ENCODE results near the genes PNMA5, TREX2, CCNQ and PLXNB3.

GRCh38 chrX:151903235-151903701 lies 9.4 kb upstream of the MAGEA4 start:
- PRO-cap, 2 experiments = no peak in any of the 2 experiments

GRCh38 chrX:151985859-151986063 lies 11.3 kb upstream of the GABRE start:
- PRO-cap, 2 experiments = no peak in any of the 2 experiments

DNA sequence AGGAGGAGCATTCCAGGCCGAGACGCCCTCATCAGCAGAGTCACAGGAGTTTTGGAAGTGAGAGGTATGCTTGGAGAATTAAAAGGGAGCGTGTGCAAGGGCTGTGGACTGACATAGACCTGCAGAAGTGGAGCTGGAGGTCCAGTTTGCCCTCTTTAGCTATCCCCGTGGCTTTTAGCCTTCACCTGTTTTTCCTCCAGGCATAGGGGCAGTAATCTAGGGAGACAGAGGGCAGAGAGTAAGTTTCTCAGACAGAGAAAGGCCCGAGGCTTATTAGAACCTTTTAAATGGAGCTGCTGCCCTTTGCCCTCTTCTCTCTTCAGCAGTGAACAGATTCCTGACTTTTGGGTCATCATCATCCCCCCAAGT lies 758 bp downstream of the NSDHL start:
- PRO-cap, 2 experiments = no peak in any of the 2 experiments

GRCh38 chrX:152918676-152919107 lies 20.8 kb downstream of the ZNF185 start:
- PRO-cap, 2 experiments = no peak in any of the 2 experiments

GRCh38 chrX:152993886-152994376 lies at the start of gene PNMA5:
TSS of gene PNMA5 (minus strand) at chrX:152994116.
- PRO-cap, 2 experiments = no peak in any of the 2 experiments

DNA sequence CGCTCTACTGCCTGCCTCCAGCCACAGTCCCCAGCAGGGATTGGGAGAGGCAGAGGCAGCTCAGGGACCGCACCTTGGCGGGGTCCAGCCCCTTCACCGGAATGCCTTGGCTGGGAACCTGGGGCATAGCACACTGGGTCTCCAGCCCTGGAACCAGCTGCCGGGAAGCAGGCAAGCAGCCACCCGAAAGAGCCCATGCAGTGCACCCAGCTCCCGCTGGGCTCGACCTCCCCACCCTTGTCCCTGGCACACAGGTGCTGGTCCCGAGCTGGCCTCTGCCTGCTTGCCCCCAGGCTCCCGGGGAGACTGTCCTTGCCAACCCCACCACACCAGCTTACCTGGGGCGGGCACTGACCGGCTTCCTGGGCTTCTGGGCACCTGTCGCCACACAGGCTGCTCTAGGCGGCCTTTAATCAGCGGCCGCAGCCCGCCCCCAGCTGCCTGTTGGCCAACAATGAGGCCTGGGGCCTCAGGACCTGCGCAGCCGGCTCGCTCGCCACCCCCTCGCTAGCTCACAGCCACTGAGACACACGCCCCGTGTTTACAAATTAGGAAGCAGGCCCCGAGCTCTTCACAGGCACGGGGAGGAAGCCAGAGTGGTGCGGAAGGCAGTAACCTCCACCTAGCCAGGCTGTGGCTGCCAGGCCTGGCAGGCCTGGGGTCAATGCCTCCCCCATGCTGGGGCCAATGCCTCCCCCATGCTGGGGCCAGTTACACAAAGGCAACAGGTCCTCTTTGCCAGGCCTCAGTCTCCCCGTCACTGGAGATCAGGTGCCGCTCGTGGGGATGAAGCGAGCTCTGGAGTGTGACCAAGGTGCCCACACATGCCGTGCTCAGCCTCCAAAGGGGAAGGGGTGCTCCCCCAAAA lies at the start of gene TREX2:
Gene TREX2 (minus strand): TSS at position 386 of the 868 bp plus-strand sequence.
- PRO-cap, 2 experiments = no peak in any of the 2 experiments

- PRO-cap, 2 experiments = no peak in any of the 2 experiments
Measured at GRCh38 chrX:153462197-153462775, 8.1 kb downstream of the HAUS7 start.

- PRO-cap, 2 experiments = no peak in any of the 2 experiments
Measured at GRCh38 chrX:153487479-153487994, 7.2 kb upstream of the BGN start.

DNA sequence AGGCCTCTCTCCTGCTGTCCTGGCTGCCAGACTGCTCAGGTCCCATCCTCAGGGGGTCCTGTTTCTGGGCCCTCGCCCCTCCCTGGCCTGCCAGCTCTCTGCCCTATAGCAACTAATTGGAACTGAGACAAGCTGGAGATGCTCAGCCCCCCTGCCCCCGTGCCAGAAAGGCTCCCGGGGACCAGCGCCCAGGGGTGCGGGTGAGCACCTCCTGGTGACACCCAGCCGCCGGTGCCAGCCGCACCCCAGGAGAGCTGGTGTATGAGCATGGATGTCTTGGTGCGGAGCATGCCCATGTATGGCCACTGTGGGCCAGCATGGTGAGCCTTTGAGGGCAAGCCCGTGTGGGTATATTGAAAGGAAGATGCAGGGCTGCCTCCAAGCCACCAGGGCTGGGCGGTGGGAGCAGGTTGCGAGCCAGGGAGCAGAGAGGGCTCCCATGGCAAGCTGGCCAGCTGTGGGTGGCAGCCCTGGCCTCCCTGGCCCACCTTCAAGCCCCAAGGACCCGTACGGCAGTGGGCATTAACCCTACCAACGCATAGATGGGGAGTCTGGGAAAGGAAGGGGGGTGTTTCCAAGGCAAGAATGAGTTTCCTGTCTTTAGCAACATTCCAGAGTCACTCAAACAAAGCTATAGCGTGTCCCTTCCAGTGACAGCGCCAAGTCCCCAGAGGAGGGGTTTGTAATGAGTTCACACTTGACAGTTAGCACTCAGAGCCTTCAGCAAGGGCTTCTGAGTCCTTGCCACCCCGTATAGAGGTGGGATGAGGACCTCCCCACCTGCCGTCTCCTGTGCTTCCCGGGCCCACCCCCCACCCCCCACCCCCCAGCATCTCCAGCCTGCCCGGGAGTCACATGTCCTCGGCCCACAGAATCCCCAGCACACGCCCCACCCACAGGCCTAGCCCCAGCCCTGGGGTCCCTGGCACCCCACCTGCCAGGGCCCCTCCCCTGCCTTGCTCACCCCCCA lies 1.6 kb downstream of the BGN start:
- PRO-cap, 2 experiments = no peak in any of the 2 experiments

DNA sequence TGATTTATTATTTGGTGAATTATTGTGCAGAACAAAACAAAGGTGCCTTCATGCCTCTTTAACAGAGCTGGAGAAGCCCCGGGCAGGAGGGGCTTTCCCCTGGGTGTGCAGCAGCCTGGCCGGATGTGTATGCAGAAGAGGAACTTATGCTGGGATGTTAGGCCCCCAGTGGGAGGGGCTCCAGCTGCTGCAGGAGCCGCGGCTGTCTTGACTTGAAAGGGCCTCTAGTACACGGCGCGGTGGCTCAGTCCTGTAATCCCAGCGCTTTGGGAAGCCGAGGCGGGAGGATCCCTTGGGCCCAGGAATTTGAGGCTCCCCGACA lies 16.0 kb downstream of the CCNQ start:
- PRO-cap, 2 experiments = no peak in any of the 2 experiments

- PRO-cap, 2 experiments = peak in 2 of 2 experiments; most common minus-strand start chrX:153599133 (in 2)
Measured at GRCh38 chrX:153598789-153600027, at the start of gene CCNQ. TSS of gene CCNQ (minus strand) at chrX:153599139.

DNA sequence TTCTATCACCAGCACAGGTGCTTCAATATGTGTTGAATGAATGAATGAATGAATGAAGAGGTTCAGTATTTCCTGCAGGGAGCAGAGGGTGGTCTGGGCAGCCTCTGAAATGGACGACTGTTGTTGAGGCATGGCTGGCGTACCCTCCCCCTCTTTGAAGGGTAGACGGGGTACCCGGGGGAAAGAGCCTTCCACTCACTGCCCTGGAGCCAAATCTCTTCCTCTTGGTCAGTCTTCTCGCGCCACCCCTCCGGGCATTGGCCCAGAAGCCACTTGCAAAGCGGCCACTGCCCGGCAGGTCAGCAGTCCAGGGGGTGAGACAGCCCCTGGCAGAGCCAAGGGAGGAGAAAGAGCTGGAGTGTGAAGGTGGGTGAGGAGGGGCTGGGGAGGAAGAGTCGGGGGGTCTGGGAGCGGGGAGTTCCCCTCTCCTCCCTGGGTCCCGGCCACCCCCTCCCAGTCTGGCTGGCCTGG lies 21.8 kb upstream of the DUSP9 start:
- PRO-cap, 2 experiments = no peak in any of the 2 experiments

- PRO-cap, 2 experiments = no peak in any of the 2 experiments
Measured at GRCh38 chrX:153708465-153708963, 15.7 kb downstream of the BCAP31 start.

DNA sequence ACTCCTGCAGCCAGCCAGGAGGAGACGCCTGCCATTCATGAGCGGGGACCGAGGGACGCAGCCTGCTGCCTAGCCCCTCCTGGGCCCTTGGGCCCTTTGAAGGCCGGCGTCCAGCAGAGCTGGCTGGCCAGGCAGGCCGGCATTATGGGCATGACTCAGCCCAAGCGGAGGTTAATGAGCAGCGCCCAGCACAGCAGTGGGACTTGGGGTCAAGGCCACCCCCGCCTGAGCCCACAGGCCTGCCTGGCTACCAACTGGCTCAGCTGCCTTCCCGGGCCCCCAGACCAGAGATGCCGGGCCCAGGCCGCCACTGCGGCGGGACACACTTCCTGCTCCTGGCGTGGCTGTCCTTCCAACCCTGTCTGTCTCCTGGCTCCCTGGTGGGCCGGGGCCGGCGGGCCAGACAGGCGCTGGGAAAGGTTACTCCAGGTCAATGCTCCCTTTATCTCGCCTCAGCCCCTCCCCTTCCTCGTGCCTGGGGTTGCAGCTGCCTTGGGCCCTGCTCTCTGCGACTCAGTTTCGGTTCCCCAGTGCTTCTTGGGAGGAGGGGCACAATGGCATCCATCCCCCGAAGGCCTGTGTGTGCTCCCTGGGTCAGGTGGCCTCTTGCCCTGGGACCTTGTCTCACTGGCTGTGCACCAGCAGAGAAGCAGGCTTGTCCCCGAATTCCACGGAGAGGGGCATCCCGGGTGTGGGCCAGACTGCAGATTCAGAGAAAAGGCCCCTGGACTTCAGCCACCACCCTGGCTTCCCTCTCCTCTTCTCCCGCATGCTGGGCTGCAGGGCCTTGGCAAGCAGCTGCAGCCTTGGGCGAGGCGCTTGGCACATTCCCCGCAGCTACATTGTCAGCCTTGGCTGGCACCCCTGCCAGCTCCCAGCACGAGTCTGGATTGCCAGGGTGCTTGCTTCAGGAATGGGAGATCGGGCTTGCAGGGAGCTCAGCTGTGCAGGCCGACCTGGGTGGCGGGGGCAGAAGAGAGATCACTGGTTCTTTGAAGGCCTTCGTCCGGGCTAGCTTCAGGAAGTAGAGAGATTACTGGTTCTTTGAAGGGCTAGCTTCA lies 2.2 kb downstream of the ABCD1 start:
- PRO-cap, 2 experiments = peak in 2 of 2 experiments; most common plus-strand start position 278 of the sequence (in 1); most common minus-strand start position 98 of the sequence (in 2)

DNA sequence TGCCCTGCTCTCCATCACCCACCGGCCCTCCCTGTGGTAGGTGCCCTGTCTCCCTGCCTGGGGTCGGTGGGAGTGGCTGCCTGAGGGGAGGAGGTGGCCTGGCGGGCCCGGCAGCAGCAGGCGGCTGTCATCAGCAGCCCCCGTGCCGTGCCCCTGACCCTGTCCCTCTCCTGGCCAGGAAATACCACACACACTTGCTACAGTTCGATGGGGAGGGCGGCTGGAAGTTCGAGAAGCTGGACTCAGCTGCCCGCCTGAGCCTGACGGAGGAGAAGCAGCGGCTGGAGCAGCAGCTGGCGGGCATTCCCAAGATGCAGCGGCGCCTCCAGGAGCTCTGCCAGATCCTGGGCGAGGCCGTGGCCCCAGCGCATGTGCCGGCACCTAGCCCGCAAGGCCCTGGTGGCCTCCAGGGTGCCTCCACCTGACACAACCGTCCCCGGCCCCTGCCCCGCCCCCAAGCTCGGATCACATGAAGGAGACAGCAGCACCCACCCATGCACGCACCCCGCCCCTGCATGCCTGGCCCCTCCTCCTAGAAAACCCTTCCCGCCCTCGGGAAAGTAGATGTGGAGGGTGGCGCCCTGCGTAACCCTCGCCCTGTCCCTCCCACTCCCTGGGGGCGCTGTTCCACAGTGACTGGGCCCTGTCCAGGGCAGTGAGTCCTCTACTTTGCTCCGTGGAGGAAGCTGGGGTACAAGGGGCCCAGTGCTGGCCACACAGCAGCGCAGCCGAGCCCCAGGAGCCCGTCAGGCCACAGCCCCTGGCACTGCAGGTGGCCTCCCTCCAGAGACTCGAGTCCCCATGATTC lies 18.9 kb downstream of the ABCD1 start:
- PRO-cap, 2 experiments = no peak in any of the 2 experiments

- PRO-cap, 2 experiments = no peak in any of the 2 experiments
Measured at GRCh38 chrX:153763965-153764368, at the start of gene PLXNB3. TSS of gene PLXNB3 (plus strand) at chrX:153764249.

DNA sequence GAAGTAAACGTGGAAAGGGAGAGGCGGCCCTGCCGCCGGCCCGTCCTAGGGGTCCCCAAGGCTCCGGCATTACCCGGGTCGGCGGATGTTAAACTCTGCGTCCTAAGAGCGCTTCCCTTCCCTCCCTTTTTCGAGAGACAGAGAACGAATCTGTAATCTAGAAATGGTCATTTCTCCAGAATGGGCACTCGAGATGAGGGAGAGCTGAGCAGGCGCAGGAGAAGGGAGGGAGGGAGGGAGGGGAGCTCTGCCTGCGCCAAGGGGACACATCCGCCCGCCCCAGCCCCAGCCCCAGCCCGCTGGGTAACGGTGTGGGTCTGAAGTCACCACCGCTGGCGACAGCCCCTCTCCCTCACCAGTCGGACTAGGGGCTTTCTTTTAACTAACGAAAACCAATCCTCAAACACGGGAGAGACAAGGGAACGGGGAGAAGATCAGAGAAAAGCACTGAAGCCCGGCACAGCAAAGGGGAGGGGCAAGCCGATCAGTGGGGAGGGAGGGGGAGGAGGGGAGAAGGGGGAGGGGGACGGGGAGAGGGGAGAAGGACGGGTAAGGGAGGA lies 1.6 kb downstream of the HCFC1 start:
- PRO-cap, 2 experiments = no peak in any of the 2 experiments

DNA sequence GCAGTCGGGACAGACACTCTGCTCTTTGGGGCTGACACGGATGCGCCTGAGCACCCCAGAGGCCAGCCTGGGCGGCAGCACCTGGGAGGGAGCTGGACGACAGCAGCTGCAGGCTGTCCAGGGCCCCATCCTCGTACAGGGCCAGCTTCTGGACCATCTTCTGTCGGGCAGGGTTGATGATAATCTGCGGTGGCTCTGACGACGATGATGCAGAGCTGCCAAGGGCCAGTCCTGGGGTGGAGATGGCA lies 7.3 kb downstream of the IRAK1 start:
- PRO-cap, 2 experiments = no peak in any of the 2 experiments

GRCh38 chrX:154049357-154049946 lies 29.8 kb upstream of the IRAK1 start:
- PRO-cap, 2 experiments = no peak in any of the 2 experiments

DNA sequence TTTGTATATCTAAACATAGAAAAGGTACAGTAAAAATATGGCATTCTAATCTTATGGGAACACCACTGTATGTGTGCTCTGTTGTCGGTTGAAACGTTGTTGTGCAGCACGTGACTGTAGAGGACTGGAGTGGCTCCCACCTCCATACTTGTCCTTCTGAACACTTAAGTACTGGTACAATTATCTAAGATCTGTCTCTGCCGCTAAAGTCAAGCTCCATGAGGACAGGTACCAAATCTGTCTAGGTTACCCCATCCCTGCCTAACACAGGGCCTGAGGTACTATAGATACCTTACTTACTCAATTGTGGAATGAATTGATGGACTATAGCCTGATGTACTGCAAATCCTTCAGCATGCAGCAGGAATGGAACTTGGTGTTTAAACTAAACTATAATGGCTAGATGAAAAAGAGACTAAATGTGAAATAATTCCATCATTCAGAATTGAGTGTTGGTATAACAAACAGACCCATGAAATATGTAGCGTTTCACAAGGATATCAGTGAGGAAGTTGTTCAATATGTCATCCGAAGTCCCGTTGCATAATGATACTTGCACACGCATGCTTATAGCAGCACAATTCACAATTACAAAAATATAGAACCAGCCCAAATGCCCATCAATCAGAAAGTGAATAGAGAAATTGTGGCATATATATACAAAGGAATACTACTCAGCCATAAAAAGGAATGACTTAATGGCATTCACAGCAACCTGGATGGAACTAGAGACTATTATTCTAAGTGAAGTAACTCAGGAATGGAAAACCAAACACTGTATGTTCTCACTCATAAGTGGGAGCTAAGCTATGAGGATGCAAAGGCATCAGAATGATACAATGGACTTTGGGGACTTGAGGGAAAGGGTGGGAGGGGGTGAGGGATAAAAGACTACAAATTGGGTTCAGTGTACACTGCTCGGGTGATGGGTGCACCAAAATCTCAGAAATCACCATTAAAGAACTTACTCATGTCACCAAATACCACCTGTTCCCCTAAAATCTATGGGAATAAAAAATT lies 20.4 kb downstream of the MECP2 start:
- PRO-cap, 2 experiments = no peak in any of the 2 experiments

All from monocyte (primary cell).